A172 (cell line): Measurements from ENCODE around the gene CPA2.

DNA sequence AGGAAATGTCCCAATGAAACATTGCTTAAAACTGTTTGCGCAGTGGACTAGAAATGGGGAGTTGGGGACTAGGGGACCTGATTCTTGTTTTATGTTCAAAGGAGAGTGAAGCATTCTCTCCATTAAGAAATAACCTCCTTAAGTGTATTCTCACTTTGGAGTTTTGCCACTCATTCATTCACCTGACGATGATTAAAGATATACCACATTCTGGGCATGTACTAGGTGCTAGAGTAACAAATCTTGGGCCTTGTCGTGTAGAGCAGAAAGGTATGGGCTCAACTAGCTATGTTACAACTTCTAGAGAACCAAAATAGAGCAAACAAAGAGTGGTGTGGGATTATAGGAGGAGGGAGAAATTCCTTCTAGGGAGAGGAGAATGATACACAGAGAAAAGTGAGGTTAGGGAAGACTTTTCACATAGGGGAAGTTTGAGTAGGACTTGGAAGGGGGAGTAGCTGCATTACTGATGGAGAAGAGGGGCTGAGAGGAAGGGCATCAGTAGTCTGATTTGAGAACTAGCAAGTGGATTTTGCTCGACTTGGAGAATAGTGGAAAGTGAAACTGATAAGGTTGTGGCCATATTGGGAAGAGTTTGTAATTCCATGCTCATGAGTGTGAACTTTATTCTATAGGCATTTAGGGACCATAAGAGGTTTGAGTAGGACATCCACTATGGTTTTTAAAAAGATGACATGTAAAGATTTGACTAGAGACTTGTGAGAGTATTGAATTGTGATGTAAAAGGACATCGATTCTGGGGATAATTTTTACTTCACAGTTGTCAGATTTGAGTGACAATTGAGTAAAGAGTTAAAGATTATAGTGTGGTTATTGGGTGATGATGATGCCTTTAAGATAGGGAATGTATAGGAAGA lies 6.1 kb downstream of the NRF1 start:
- RAMPAGE, long total RNA, result no peak

DNA sequence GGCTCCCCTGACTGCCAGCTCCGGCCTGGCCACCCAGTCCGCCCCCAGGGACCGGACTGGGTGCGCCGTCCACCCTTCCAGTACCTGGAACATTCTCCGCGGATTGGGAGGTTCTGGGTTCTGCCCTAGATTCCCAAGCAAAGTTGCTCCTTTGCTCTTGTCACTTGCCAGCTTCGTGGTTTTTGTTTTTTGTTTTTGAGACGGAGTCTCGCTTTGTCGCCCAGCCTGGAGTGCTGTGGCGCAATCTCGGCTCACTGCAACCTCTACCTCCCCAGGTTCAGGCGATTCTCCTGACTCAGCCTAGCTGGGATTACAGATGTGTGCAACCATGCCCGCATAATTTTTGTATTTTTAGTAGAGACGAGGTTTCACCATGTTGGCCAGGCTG lies 126.6 kb downstream of the UBE2H start:
- RAMPAGE, long total RNA, result no peak

DNA sequence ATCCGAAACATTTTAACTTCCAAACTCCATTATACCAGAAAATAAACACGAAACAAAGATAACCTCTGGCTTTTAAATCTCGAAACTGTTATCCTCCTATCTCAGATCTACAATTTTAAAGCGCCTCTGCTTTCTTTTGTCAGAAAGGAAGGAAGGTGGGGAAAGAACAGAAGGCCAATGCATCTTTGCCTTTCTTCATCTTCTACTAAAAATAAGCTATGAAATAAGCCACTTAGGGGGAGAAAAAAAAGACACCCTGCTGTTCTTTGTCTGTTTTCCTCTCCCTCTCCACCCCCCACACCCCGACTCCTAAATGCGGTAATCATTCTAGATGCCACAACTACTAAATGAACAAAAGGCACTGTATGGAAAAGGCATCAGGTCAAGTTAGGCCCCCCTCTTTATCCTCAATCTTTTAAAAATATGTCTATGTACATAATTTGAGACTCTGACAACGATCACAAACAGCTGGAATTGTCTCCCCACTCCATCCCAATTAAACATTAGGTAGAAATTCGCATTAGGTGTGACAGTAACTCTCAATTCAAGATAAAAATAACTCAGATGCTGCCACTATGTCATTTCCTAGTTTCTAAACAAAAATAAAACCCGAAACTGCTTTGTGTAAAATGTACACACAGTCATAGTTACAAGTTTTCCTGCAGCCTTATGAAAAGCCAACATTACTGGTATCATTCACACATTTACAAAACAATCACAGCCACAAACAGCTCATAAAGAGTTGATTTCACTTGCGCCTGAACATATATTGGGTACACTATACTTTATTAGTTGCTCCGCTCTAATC lies 2.4 kb downstream of the UBE2H start:
- RAMPAGE, long total RNA, result no peak

GRCh38 chr7:130133370-130134518 lies 63.4 kb downstream of the KLHDC10 start:
- RAMPAGE, long total RNA, result no peak

DNA sequence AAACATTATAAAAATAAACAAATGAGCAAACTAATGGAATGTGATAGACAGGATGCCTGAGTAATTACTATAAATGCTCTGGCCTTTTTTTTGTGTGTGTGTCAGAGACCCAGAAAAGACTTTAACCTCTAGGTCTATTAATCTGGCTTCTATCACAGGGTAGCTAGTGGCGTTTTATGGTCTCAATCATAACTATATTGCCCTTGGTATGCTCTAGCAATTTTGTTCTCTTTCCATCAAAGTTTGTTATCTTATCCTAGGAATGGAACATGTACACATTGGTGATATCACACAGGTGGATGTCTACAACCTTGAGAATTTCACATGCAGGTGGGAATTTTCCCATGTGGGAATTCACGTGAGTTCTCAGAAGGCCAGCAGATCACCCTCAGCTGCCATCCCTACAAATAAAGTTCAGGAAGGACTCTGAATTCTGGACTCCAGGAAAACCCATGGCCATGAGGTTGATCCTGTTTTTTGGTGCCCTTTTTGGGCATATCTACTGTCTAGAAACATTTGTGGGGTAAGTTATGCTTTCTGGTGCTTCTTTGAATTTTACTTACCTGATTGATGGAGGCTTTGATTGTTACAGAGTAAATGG lies at the start of gene CPA2:
Gene CPA2, plus strand, starts transcription at position 434 of the 601 bp plus-strand sequence.
- RAMPAGE, long total RNA, result no peak

DNA sequence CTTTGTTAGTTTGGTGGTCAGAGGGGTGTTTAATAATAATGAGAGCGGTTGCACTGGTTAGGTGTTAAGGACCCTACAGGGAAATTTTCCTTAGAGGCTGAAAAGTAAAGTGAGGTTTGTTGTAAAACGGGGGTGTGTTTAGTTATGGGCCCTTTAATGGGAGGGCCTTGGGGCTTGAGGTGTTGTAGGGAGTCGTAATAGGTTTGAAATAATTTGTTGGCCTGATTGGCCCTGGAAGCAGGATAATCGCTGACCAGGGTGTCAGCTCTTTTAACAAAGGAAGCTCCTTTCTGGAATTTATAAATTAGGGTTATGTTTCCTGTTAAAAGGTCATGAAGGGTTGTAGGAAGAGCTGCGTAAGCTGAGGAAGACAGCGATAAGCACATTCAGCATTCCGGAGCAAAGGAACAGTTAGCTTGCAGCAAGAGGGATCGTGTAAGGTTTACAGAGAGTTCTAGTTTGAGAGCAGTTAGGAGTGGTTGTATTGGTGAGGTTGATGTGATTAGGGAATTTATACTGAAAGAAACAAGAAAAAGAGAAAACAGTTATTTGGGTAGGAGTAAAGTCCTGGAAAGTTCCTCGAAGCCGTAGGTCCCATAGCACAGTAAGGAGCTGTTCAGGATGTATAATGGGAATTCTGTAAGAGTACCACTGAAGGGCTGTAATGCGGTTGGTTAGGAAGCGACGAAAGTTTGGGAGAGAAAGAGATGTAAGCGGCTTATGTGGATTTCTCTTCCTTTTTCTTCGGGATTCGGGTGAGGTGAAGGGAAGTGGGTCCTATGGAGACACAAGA lies 21.4 kb downstream of the CPA4 start:
- RAMPAGE, long total RNA, result no peak

GRCh38 chr7:130381268-130382171 lies 1.2 kb downstream of the CPA1 start:
- RAMPAGE, long total RNA, result no peak

DNA sequence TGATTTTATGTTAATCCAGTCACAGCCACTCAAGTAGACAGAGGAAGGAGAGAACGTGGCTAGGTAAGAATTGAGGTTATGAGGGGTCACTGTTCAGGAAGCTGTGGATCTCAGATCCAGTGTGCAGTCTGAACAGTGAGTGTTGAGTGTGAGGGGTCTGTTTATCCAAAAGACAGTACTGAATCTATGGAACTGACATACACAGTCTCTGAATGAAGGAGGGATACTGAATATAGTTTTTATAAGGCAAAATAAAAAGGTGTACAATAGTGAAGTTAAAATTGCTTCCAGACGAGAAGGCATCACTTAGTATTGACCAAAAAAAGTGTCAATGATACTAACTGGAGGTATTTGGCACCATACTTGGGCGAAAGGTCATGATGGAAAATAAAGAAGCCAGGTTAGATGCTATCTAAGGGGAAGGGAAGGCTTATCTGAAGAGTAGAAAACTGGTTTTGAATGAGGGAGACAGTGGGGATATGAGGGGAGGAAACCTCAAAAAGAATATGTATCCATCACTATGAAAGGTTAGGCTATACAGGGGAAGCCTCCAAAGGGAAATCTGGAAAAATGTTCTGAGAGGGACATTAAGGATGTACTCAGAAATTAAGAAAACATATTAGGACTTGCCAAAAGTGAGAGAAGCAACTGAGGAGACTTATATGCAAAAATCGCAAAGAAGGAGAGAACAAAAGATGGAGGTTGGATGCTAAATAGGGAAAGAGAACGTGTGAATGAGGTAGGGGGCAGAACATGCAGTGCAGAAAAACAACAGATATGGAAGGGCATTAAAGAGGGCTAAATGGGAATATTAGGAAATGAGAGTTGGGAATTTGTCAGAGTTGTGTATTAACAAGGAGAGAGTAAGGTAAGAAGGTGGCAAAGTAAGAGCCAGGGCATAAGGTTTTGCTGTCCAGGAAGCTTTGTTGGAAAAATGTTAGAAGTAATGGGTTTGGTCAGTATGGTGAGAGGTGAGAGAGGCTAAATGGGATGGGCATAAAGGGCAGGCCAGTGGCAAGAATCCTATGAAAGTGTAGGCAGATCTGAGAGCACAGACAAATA lies 24.3 kb downstream of the MEST start:
- RAMPAGE, long total RNA, result no peak

DNA sequence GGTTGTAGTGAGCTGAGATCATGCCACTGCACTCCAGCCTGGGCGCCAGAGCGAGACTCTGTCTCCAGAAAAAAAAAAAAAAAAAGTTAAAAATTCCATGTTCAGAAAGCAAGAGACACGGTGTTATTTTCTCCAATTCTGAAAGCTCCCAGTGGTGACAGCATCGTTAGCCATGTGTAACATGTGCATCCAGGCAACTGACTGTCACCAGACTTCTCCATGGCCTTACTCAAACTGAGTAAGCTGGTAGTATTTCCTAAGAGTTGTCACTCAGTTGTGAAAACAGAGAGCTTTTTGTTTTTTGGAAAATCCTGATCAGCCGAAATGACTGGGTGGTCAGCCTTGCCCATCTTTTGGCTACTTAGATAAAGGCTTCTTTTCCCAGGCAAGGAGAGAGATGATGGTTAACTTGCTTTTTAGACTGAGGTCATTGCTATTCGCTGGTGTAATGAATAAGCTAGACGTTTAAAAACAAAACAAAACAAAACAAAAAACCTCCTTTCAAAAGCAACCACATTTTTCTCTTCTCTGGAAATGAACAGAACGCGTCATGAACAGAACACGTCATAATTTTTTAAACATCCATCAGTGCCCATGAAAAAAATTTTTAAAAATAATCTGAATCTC lies 159.4 kb upstream of the KLF14 start:
- RAMPAGE, long total RNA, result no peak

GRCh38 chr7:130918665-130919277 lies 184.8 kb upstream of the KLF14 start:
- RAMPAGE, long total RNA, result no peak

DNA sequence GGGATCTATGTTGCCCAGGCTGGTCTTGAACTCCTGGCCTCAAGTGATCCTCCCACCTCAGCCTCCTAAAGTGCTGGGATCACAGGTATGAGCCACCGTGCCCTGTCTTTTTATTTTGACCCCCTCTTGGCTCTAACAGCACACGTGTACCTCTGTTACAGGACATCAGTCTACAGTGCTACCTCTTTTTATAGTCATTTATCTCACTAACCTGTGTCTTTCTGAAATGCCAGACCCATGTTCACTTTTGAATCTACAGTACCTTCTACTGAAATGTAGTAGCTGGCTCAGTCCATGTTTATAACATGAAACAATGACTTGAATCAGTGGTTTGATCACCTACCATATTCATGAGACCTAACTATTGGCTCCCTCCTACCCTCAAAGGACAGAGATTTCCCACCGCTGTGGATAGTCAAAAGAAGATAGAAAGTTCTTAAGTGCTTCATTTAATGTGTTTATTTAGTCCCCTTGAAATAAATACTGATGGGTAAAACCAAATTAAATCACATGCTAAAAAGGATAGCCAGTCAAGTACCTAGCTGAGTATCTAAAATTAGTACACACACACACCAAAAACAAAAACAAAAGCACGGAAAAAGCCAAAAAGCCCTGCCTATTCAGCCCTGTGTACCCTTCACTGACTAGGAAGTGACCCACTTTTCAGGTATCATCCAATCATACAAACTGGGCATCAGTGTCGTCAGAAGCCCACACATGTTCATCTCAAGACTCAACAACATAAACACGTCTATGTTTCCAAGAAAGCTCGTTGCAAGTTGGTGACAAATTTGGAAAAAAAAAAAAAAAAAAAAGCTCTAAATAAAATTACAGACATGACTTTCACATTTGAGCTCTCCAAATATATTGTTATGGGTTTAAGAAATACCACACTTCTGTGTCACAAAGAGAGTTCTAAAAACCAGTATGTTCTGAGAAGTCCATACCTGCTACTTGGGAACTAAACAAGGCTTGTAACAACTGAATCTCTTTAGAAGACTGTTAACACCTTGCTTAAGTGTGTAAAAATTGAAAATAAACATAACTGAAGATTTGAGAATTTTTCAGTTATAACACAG lies 204.4 kb upstream of the KLF14 start:
- RAMPAGE, long total RNA, result no peak

GRCh38 chr7:130996178-130996695 lies 262.2 kb upstream of the KLF14 start:
- RAMPAGE, long total RNA, result no peak

DNA sequence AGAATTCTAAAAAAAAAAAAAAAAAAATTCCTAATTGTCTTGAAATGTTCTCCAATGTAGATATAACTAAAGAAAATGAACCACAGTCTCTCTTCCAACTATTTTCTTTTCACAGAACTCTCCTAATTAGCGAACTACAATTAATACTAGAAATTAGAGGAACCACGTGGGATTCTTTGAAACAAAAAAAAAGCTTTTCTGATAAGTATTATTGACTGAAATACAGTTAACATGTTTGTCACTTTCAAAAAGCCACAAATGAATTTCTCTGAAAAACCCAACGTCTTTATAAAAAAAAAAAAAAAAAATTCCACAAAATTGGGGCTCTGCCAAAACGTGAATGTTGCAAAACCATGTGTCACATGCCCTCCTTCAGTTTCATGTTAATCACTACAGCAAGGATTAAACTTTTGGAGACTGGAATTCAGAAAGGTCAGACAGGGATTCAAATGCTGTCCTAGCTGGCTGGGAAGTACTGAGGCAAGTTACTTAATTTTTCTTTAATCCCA lies 277.9 kb upstream of the KLF14 start:
- RAMPAGE, long total RNA, result no peak

GRCh38 chr7:131016284-131016988 lies 282.4 kb upstream of the KLF14 start:
- RAMPAGE, long total RNA, result no peak

GRCh38 chr7:131028287-131028673 lies 294.3 kb upstream of the KLF14 start:
- RAMPAGE, long total RNA, result no peak

GRCh38 chr7:131093509-131093915 lies 234.2 kb upstream of the MKLN1 start:
- RAMPAGE, long total RNA, result no peak

GRCh38 chr7:131095301-131096177 lies 232.1 kb upstream of the MKLN1 start:
- RAMPAGE, long total RNA, result no peak

- RAMPAGE, long total RNA, result no peak
Measured at GRCh38 chr7:131099884-131100350, 227.8 kb upstream of the MKLN1 start.

GRCh38 chr7:131103873-131104504 lies 223.7 kb upstream of the MKLN1 start:
- RAMPAGE, long total RNA, result no peak

DNA sequence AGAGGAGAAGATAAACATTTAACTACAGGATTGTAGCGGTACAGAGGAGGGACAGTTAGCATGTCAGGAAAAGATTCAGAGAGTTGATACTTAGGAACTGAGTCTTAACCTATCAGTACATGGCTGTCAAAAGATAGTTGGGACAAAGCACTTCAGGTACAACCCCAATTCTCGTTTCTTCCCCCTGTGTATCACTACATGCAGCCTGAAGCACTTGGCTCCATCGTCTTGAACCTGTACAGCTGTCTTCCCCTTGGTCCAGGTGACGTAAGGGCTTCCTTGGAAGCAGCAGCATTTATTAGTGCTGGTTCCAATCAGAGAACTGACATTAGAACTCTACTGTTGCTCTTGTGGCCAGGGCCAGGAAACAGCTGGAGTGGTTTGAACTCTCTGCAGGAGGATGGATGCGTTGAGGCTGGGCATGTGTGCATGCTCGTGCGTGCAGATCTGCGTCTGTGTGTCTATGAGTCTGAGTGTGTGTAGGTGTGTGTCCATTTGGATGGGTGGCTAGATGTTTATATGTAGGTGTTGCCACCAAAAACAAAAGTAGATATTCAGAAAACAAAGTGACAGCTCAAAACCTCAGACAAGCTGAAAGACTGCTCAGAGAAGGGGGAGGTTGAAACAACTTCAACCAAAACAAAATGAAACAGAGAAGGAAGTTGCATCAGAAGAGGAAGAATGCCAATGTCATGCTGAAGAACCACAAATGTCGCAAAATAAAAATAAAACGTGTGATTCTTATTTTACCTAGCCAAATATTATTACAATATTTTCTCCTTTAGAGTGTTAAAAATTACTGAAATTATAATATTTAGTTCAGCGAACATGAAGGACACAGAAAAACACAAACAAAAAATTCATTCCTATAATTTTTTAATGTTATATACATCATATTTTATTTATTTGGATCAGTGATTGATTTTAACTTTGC lies 96.2 kb upstream of the MKLN1 start:
- RAMPAGE, long total RNA, result no peak